SK-N-DZ (cell line): ENCODE measurements around a stretch of chr10.

GRCh38 chr10:3067750-3068086 lies 370 bp downstream of the PFKP start:
RAMPAGE:
- cytosol, long total RNA, result no peak
- nucleus, long total RNA, result no peak

GRCh38 chr10:3068423-3069582 lies 1.5 kb downstream of the PFKP start:
RAMPAGE:
- cytosol, long total RNA, result no peak
- nucleus, long total RNA, result no peak

RAMPAGE:
- cytosol, long total RNA, result no peak
- nucleus, long total RNA, result no peak
Observed at GRCh38 chr10:3104465-3105145, 37.3 kb downstream of the PFKP start.

DNA sequence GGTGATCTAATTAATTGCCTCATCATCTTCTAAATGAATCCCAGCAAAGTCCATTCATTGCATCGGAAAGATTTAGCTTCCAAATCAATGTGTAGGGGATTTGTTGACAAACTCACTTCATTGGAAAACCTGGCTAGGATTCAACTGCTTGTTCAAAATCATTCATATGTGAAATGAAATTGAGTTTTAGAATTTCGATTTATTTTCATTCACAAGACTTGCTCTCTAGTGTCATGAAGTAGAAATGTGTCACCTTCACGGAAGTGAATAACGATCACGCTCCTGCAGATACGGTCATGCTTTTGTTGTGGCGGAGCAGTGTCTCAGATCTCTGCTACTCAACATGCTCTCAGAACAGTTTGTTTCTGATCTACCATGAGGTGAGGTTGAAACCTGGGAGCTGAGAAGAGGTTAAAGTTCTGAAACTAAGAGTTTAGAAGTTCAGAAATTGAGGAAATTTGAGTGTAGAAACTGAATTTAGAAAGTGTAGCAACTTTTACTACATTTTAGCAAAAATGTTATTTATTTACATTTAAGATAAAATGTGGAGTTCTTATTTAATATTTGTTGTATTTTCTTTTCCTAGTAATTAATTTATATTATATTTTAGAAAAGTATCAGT lies 13.8 kb upstream of the PITRM1 start:
RAMPAGE:
- cytosol, long total RNA, result no peak
- nucleus, long total RNA, result no peak

DNA sequence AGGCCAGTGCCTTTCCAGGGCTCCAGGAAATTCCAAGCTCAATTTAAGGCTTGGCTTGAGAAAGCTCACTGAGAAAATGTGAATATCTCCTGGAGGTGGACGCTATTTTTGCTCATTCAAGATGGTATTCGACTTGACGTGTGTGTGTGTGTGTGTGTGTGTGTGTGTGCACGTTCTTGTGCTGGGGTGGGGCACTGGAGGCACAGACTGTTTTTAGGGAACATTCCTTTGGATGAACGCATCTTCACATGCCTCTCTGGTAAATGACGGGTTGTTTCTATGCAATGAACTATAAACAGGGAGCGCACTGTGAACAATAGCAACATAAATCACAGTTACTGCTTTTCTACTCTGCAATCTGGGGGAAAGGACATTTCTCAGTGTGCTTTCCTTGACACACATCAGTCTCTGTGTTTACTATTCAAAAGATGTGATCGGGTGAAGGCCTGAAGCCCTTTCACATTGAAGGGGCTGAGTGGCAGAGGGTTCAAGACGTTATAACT lies 120.0 kb upstream of the PITRM1 start:
RAMPAGE:
- cytosol, long total RNA, result no peak
- nucleus, long total RNA, result no peak

GRCh38 chr10:3452988-3453397 lies 280.4 kb upstream of the PITRM1 start:
RAMPAGE:
- cytosol, long total RNA, result no peak
- nucleus, long total RNA, result no peak

GRCh38 chr10:3473188-3473614 lies 300.6 kb upstream of the PITRM1 start:
RAMPAGE:
- cytosol, long total RNA, result no peak
- nucleus, long total RNA, result no peak

DNA sequence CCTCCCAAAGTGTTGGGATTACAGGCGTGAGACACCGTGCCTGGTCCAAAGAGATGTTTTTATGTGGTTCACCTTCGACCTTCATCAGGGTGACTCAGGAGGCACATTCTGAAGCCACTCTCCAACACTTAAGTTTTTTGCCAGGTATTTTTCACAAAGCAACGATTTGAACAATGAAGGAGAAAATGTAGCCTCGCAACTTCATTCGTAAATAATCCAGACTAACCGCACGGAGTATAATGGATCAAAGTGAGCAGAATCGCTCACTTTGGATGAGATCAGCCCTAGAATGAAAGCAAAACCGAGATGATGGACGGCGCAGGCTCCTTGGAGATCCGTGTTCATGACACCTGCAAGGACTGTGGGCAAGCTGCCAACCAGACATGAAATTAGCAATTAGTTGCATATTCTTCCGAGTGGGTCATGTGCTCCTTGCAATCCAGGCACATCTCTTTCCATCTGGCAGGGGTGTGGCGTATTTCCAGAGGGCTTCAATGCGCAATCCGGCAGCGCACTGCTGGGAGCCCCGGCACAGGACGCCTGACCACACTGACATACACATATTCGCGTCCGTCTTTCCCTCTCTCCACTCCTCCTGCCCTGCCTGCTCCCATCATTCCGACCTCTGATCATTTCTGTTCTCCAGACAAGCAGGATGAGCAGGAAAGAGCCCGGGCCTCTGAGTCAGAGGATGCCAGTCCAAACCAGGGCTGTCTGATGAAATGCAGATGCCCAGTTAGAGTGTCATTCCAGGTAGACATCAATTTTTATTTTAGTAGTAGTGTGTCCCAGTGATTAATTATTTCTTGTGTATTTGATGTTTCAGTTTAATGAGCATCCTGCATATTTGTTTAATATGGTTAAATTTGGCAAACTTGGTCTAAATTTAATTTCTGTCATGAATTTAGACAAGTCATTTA lies 148.4 kb downstream of the KLF6 start:
RAMPAGE:
- cytosol, long total RNA, result no peak
- nucleus, long total RNA, result no peak

GRCh38 chr10:3755461-3756134 lies 29.4 kb downstream of the KLF6 start:
RAMPAGE:
- cytosol, long total RNA, result no peak
- nucleus, long total RNA, result no peak

RAMPAGE:
- cytosol, long total RNA, result no peak
- nucleus, long total RNA, result no peak
Observed at GRCh38 chr10:3801460-3802069, 16.6 kb upstream of the KLF6 start.

DNA sequence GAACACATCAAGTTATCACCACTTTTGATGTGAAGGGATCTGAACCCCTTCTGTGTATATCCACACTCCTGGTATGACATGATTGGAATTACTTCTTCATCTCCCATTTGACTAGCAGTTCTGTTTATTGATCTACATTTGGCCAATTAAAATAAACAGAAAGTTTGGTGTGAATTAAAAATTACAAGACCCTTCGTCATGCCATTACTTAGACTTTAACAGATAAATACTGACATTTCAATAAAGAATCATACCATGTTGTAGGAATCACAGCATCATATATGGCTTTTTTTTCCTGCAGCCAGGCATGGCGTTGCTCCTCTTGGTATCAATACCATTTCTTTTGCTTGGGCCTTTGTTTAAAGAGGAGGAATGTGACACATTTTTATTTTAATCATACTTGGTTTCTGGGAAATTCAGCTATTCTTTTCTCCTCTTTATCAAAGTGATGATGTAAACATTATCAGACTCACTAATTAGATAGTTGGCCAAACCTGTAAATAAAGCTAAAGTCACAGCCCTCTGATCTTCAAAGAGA lies 38.6 kb upstream of the KLF6 start:
RAMPAGE:
- cytosol, long total RNA, result no peak
- nucleus, long total RNA, result no peak

DNA sequence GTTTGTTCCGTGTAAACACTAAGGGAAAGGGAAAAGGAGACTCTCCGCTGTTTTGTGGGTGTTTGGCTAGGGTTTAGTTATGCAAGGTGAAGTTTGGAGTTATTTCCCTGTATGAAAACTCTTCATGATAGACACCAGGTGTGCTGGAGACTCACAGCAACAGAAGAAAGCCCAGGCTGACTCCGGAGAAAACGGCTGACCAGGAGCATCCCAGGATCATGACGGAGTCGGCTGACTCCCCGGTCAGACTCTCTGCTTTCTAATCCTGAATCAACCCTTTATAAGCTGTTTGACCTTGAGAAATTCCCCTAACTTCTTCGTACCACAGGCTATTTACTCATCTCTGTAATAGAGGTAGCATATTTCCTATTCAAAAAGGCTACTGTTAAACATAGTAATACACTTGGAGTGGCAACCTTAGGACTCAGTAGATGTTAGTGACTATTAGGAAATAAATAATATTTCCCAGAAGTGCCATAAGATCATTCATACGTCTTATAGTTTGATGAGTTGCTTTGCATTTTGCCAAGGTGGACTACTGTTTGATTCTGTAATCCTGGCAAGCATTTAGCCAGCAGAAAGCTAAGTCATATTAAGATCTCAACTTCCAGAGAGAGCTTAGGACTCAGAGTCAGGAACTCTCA lies 94.3 kb upstream of the KLF6 start:
RAMPAGE:
- cytosol, long total RNA, result no peak
- nucleus, long total RNA, result no peak

DNA sequence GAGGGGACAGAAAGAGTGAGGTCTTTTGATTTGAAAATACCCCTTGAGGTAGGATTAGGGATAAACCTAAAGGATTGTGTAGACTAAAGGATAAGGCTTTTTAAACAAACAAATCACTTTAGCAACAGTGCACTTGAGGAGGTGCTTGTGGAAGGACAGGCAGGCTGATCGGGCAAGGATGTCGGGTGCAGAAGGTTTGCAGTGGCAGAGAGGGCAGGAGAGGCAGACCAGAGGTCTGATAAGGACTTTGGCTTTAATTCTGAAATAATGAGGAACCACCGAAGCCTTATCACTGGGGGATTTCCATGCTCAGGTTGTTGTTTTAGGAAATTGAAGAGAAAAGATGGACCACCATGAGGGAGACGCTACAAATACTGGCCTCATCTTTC lies 119.4 kb upstream of the KLF6 start:
RAMPAGE:
- cytosol, long total RNA, result no peak
- nucleus, long total RNA, result no peak

DNA sequence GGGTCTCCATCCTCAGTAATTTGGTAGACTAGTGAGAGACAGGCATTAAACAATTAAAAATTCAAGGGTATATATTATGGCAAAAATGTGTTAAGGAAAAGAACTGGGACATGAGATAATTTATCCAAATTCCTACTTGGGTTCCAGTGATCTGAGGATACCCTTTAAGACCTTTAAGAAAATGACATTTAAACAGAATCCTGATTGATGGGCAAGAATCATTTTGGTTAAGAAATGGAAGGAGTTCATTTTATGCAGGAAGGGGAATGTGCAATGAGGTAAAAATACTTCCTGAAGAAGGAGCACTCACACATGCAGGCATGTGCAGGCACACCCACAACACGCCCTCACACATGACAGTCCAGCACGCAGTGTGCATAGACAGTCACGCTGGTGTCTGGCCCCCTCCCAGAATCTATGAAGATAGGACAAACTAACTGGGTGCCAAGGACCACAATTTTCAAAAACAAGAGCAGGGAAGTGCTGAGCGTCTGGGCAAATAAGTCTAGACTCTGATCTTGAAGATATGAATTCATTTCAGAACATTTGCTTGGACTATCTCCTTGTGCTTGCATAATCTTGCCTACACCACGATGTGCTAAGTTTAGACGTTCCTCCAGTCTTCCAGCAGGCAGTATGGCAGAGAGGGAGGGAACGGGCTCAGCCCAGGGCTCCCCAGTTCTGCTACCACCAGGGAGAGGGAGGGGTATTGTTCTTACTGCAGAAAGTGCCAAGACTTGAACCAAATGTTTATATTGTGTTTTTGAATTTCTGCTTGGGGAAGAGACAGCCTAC lies 276.4 kb upstream of the KLF6 start:
RAMPAGE:
- cytosol, long total RNA, result no peak
- nucleus, long total RNA, result no peak

RAMPAGE:
- cytosol, long total RNA, result no peak
- nucleus, long total RNA, result no peak
Observed at GRCh38 chr10:4149081-4149915, 364.3 kb upstream of the KLF6 start.

DNA sequence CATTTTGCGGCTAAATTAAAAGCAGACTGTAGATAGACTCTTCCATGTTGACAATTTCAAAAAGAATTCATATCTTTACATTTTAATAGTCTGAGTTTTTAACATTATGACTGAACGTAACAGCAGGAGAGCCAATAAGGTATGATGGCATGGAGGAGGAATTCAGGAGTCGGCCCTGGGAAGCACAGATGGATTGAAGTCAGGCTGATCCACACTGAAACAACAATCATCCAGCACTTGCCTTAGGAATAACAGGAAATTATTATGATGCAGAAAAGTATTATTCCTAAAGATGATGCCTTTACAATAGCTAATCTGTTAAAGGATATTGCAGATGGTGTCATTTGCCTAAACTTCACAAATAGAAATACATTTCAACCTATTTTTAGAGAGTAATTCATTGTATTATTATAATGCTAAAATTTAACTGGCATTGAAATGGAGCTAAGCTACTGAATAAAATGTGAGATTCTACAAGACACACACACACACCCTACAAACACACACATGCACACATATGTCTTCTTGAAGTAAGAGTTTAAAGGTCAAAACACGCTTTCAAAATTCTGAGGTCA lies 456.0 kb upstream of the KLF6 start:
RAMPAGE:
- cytosol, long total RNA, result no peak
- nucleus, long total RNA, result no peak

DNA sequence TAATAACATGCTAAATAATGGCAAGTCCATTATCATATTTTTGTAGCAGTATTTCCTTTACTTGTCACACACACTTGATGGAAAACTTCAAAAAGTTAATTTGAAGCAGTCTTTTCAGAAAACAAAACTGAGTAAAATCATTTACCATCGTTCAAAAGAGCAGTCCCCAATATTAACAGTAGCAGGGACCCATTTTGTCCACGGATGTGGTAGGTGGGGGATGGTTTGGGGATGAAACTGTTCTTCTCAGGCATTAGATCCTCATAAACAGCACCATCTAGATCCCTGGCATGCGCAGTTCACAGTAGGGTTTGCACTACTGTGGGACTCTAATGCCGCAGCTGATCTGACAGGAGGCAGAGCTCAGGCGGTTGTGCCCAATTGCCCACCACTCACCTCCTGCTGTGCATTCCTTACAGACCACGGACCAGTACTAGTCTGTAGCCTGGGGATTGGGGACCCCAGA lies 163.5 kb upstream of the AKR1E2 start:
RAMPAGE:
- cytosol, long total RNA, result no peak
- nucleus, long total RNA, result no peak

RAMPAGE:
- cytosol, long total RNA, result no peak
- nucleus, long total RNA, result no peak
Observed at GRCh38 chr10:4868036-4868825, 42.2 kb downstream of the AKR1E2 start.

RAMPAGE:
- cytosol, long total RNA, result no peak
- nucleus, long total RNA, result no peak
Observed at GRCh38 chr10:4931482-4931849, 31.7 kb upstream of the AKR1C1 start.

DNA sequence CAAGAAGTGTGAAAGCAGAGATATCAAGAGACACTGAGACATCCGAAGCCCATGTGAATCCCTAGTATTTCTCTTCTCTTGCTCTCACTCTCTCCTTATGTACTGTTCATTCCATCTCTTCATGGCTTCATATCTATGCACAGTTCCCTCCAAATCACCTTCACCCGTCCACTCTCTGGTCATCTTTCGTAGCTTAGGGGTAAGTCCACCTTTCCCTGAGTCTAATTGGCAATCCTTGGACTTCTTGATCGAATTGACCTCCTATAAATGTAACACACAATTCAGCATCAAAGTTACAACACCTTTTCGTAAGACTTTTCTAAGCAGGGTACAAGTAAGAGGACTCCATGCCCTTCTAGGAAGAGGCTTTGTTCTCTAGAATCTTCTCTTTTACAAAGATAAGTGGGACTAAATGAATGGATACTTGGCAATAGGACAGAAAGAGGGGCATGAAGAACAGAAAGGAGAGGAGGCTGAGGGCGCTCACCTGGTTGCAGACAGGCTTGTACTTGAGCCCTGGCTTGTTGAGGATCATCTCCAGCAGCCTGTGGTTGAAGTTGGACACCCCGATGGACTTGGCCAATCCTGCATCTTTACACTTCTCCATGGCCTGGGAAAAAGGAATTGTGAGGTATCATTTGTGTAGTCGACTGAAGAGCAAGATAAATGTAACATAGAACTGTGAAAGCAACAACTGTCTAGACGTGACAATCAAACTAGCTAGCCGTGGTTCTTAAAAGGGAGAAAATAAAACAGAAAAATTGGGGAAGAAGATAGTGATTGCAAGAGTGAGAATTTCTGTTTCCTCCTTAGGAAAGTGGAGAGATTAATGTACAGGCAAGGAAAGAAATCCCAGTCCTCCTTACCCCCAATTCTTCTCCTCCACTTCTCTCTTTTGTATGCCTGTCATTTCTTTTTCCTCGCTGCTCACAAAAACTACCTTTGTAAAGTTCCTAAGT lies 5.2 kb downstream of the AKR1C2 start:
RAMPAGE:
- cytosol, long total RNA, result no peak
- nucleus, long total RNA, result no peak